ENCODE results near the gene F11R.

DNA sequence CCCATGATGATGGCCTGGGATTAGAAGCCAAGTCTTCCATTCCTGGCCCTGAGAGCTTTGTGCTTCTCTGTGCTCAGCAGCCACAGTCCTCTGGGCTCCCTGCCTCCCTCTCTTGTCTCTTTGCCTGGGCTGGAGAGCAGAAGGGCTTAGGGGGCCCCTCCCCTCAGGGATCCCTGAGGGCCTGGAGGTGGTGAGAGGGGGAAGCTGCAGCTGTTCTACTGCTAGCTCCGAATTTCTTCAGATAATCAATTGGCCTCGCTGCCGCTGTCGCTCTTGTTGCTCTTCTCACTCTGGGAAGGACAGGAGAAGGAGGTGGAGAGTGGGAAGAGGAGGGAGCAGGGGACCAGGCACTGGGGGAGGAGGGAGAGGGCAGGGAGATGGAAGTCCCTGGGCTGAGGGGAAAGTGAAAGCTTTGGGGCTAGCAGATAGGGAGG lies 7.8 kb downstream of the NHLH1 start:
- PRO-cap: no peak
- RRBS, 2 experiments: no CpG with 5 or more reads among the region's 4 CpGs

DNA sequence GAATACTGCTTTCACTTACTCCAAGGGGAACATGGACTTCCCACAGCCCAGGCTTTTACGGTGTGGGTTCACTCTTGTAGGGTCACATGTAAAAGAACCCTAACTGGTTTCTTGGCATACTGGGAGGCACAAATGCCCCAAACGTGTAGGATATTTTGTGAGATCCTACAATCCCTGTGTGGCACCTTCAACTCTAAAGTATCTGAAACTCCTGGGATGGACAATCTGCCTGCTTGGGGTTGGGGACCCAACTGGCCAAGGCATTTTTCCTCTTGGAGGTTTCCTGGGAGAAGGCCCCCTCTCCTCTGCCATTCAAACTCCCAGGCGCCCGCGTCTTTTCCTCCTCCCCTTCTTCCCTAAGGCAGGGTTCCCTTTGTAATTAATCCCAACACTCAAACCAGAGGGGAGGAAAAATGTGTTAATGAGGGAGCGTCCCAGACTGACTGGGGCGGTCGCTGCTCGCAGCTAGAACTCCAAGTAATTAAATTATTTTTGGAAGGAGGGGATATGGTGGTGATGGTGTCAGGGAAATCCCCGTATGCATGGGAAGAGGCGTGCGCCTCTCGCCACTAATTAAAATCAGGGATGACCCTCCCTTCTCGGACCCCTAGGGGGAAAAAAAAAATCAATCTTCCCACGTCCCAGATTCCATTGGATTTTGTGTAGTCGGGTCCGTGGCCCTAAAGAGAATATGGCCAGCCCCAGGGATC lies 694 bp upstream of the VANGL2 start:
- PRO-cap: no peak
- RRBS, 2 experiments: no CpG with 5 or more reads among the region's 17 CpGs

DNA sequence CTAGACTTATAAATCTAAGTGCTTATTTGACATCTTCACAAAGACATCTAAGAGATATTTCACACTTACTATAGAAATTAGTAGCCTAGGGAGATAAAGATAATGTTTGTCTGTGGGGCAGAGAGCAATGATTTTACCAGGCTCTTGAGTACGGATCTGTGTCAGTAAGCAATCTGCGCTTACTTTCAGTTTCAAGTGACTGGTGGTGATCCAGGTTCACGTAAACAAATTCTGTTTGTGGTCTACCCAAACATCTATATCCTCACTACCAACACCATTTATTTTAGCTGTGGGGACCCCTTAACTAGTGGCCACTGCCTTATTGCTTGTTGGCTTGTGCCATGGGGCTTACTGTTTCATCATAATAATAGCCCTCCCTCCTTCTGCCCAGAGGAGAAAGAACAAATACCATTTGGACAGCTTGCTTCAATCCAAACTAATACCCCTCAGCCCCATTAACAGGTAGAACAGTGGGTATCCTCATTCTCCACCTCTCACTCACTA lies 37.6 kb downstream of the VANGL2 start:
- PRO-cap: no peak
- RRBS, 2 experiments: no CpG with 5 or more reads among the region's 3 CpGs

GRCh38 chr1:160446793-160447558 lies 46.6 kb downstream of the VANGL2 start:
- PRO-cap: no peak
- RRBS, 2 experiments: no CpG with 5 or more reads among the region's 8 CpGs

GRCh38 chr1:160520711-160521573 lies 2.1 kb downstream of the SLAMF6 start:
- PRO-cap: no peak
- RRBS, 2 experiments: no CpG with 5 or more reads among the region's 4 CpGs

GRCh38 chr1:160567768-160568703 lies 11.3 kb downstream of the CD84 start:
- PRO-cap: no peak
- RRBS, 2 experiments: no CpG with 5 or more reads among the region's 10 CpGs

GRCh38 chr1:160621409-160621608 lies 25.5 kb downstream of the SLAMF1 start:
- PRO-cap: no peak
- RRBS, 2 experiments: no CpG with 5 or more reads among the region's 3 CpGs

GRCh38 chr1:160622965-160623576 lies 23.8 kb downstream of the SLAMF1 start:
- PRO-cap: no peak
- RRBS, 2 experiments: no CpG with 5 or more reads among the region's 4 CpGs

GRCh38 chr1:160628778-160629110 lies 18.1 kb downstream of the SLAMF1 start:
- PRO-cap: no peak
- RRBS, 2 experiments: no CpG with 5 or more reads among the region's 4 CpGs

DNA sequence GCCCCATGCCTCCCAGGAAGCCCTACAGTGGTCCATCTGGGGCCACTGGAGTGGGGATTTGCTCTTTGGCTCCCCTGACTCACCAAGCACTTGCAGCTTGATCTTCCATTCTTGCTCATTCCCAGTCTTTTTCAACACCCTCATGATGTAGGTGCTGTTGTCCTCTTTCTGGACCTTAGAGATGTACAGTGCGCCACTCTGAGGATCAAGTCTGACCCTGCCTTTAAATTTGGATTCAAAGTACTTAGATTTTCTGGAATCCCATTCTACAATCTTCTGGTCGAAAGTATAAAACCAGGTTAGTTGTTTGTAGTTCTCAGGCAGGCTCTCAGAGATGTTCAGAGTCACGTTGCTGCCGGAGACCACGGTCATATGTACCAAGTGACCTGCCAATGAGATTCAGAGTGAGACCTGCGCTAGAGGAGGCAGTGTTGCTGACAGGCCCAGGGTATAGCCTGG lies 26.8 kb downstream of the CD48 start:
- PRO-cap: no peak
- RRBS, 2 experiments: no CpG with 5 or more reads among the region's 6 CpGs

DNA sequence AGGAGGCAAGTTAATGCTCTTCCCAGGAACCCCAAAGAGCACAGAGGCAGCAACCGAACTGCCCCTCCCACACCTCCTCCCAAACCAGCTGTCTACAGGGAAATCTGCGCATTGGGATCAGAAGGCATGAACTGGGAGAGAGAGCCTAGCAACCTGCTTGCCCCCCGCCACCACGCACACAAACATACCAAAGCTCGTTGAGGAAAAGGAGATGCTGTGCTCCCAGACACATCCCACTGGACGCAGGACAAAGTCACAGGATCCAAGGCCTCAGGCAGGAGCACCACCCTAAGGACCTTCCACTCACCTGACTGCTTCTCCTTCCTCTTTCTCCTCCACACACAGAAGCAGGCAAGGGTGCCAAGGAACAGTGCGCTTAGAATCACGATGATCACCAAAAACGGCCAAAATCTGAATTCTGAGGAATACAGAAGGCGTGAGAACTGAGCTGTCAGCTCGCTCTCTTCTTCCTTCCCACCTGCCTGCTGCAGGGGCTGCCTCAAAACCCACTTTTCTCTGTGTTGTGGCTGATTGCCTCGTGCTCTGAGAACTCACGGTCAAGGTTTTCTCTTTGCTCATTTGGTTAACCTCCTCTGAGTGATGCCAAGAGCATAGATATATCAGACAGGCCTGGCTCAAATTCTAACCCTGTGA lies 23.9 kb downstream of the CD244 start:
- PRO-cap: no peak
- RRBS, 2 experiments: no CpG with 5 or more reads among the region's 13 CpGs

DNA sequence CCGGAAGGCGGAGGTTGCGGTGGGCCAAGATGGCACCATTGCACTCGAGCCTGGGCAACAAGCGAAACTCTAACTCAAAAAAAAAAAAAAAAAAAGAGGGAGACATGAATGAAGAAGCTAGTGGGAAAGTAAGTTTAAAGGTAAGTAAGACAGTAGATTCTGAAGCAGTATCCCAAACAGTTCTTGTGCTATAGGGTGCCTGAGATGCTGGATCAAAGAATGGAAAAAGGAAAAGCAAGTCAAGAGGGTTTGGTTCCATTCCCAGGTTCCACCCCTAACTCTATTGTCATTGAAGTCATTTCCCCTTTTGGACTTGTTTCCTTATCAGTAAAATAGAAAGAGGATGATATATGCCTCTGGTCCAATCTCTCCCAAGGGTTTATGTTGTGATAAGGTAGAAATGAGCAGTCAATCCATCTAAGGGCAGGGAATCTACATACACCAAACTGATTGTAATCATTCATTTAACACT lies 1.4 kb downstream of the F11R start:
- PRO-cap: no peak
- RRBS, 2 experiments: no CpG with 5 or more reads among the region's 5 CpGs

DNA sequence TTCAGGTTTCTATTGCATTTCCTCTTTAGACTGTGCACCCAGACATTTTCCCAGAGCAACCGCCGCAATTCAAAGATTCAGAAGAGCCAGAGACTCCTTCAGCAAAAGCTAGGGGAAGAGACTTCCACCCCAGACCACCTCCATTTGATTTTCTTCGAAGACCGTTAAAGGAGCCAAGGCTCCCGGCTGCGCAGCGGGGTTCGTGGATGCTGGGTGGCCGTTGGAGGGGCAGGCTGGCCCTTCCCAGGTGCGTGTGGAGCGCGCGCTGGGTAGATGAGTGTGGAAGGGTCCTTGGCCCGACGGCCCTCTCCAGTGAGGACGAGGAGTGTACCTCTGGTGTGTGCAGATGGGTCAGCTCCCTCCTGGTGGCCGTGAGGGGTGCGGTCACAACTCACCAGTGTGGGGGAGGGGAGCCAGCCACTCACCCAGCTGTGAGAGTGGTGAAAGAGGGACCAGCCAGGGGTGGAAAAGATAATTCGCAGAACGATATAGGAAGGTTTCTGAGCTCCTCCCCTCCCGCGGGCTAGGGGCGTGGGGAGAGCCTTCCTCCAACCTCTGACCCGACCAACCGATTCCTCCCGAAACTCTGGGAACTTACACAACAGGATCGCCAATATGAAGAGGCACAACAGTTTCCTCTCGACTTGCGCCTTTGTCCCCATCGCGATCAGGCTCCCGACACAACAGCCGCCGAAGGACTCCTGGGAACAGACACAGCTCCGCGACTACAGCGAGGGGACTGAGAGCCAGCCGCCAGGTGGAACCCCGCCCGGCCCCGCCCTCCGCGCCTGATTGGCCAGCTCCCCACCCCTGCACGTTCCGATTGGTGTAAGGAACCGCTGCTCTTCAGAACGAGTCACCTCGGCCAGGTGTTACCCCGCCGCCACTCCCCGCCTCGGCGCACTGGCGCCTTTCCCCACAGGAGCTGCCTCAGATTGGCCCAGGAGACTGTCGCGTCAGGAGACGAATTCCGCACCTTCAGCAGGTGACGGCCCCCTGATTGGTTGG lies at the start of gene F11R:
F11R (minus strand) TSS at position 741 of the 1,008 bp plus-strand sequence.
- PRO-cap: bidirectional peak, plus-strand start outside the sequence, minus-strand start at position 704 of the sequence
- RRBS, 2 experiments: no CpG with 5 or more reads among the region's 59 CpGs

GRCh38 chr1:161044365-161044882 lies 1.4 kb downstream of the USF1 start:
- PRO-cap: no peak

- PRO-cap: no peak
- RRBS, 2 experiments: no CpG with 5 or more reads among the region's 7 CpGs
Measured at GRCh38 chr1:161065462-161065848, 4.2 kb downstream of the ARHGAP30 start.

DNA sequence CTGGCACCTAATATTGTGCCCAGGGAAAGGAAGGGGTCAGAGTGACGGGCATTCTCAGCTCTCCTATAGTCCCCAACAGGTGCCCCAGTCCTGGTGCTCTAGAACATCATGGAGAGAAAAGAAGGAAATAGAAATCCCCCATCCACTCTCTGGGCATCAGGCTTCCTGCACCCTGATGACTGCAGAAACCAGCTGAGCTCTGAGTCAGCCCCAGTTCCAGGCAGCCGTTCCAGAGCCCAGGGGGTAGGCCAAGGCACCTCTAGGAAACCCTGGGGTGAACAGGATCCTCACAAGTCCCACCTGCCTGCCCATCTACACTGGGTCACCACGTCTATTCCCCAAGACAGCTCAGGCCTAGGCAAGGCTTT lies 777 bp downstream of the NECTIN4 start:
- PRO-cap: no peak
- RRBS, 2 experiments: no CpG with 5 or more reads among the region's 3 CpGs

DNA sequence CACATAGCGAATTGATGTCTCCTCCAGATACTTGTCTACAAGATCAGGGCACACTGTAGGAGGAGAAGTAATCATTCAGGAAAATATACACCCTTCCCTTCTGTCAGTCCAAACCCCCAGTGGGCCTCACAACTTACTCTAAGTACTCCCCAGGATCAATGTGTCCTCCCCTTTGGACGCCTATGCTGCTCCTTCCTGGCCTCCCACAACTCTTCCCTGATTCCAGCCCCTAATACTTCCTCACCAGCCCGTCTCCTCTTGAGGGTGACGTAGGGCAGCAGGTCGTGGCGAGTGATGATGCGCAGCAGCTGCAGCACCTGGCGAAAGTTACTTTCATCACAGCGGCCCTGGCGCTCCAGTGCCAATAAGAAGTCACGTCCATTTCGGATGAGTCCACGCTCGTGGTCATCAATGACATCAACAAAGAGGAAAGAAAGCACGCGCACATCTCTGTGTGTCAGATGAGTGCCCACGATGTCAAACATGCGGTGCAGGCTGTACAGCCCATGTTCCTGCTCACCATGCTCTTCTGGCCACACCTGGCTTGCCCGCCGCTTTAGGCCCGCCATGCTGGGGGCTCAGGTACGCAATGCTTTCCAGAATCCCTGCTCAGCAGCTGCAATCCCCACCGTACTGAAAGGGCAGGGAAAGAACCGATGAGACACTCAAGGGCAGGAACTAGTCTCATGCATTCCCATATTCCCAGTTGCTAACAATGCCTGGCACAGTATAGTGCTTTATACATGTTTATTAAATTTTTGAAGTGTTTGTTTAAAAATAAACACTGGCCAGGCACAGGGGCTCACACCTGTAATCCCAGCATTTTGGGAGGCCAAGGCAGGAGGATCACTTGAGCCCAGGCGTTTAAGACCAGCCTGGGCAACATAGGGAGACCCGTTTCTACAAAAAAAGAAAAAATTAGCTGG lies 6.3 kb downstream of the NIT1 start:
- PRO-cap: no peak
- RRBS, 2 experiments: no CpG with 5 or more reads among the region's 26 CpGs

DNA sequence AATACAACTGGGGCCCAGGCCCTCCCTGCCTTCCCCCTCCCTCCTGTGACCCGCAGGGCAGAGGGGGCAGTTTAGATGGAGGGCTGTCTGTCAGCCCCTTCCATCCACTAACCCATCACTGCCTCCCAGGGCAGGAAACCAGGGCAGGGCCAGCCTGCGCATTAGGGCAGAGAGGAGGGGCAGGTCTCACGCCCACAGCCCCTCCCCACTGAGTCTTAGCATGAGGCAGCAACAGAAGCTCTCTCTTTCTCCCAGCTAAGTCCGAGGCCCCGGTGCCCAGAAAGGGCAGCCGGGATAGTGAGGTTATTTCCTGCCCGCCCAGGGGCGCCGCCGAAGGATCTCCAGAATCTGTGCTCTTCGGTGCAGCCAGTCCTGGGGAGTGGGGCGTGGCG lies 8.0 kb downstream of the ADAMTS4 start:
- PRO-cap: no peak
- RRBS, 2 experiments: 30% methylated on average over 4 of the region's 13 CpGs; no CpG with 5 or more reads in 1 of the 2 experiments

DNA sequence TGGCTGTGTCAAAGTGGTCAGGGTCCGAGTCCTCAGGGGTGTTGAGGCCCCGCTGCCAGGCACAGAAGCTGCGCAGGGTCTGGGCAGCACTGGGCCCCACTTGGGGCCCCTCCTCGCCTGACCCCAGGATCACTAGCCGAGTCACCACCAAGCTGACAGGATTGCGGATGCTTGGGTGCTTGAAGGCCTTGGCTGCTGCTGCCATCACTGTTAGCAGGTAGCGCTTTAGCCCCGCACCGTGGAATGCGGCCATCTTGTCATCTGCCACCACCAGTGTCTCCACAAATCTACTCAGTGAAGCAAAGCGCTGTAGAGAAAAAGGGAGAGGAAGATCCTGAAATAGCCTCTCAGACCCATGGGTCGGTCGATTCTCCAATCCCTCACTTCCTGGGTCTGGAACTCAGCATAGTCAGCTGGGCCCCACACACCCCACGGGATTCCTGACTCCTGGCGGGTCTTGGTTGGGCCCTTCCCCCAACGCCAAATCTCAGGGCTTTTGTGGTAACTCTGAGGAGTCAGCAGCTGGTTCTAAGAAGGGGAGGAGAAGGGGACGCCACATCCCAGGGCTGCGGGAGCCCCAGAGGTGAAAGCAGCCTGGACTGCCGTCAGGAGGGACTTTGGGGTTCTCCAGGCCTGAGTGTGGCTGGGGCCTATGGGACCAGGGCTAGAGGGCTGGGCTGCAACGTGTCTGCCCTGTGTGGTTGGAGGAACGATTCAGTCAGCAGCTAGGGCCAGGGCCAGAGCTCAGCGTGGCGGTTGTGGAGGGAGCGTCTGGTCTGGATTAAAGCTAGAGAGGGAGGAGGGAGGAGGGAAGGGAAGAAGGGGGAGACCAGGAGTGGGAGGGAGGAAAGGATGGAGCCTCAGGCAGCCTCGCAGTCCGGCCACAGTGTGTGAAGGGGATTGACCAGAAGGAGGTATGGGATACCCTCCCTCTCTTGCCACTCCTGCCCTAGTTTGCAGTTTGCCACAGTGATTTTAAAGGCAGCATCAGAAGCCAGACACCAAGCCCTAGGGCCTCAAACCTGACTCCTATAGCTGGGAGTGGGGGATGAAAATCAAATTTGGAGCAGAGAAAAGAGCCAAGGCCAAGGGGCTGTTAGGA lies 1.9 kb downstream of the ADAMTS4 start:
- PRO-cap: no peak
- RRBS, 2 experiments: no CpG with 5 or more reads among the region's 26 CpGs

GRCh38 chr1:161229741-161230477 lies 4.0 kb downstream of the TOMM40L start:
- PRO-cap: no peak
- RRBS, 2 experiments: no CpG with 5 or more reads among the region's 10 CpGs

Measured in astrocyte (in vitro differentiated cells and primary cell).